H4 (cell line): Measurements from ENCODE around the gene CEP55.

DNA sequence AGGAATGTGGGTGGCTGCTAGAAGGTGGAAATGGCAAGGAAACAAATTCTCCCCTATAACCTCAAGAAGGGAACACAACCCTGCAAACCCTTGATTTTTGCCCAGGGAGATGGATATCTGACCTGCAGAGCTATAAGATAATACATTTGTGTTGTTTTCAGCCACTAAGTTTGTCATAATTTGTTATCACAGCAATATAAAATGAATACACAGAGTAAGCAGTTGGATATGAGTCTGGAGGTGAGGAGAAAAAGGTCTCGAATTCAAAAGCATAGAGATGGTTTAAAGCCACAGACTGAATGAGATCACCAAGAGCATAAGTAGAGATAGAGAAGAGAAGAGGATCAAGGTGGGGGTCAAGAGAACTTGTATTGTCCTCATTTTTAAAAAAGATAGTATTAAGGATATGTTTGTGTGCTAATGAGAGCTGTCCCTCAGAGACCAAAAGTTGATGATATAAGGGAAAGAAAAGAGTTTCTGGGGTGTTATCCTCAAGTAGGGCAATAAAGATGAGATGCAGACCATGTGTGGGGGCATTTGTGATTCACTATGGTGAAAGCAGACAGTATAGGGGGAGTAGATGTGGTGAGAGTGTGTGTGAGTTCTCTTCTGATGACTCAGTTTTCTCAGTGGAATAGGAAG lies 25.9 kb upstream of the PCGF5 start:
- RAMPAGE, long total RNA: no peak

- RAMPAGE, long total RNA: no peak
Observed at GRCh38 chr10:91223664-91223998, 3.2 kb downstream of the PCGF5 start.

DNA sequence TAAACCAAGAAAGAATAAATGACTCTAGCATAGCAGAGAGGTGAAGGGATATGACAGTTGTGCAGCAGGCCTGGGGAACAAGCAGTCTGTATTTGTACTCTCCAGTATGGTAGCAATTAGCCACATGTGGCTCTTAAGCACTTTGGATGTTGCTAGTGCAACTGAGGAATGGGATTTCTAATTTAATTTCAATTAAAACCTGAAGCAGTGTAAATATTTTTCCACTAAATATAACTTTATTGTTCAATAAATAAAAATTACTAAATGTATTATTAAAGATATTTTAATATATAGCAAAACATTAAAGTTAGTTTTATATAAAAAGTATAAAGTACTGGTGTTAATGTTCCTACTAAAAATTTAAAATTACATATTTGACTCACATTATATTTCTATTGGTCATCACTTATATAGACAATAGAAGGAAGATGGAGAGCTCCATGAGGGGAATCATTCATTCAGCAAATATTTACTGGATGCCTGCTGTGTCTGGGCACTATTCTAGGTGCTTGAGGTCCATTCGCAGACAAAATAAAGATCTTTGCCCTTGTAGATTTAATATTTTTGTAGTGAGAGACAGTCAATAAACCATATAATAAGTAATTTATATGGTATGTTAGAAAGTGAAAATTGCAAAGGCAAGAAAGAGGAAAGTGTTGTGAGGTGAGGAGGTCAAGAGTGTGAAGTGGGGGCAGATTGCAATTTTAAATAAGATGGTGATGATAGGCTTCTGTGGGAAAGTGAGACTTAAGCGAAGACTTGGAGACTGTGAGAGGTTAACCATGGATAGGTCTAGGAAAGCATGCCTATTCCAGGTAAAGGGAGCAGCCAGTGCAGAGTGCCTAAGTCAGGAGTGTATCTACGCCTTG lies 23.3 kb downstream of the PCGF5 start:
- RAMPAGE, long total RNA: no peak

DNA sequence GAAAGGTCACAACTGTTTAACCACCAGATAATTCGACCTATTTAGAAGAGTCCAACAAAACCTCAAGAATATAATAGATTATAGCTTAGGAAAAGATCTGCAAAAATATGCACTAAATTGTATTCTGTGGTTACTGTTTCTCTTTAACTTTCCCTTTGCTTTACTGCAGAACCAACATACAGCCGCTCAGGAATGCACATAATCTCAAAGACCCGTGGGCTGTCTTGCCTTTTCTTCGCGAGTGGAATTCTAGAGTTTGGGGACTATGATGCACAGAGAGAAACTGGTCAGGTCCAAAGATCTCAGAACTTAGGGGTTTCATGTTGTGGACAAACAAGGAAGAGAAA lies 75.0 kb downstream of the PCGF5 start:
- RAMPAGE, long total RNA: no peak

- RAMPAGE, long total RNA: no peak
Observed at GRCh38 chr10:91408995-91409895, 899 bp upstream of the HECTD2 start.

GRCh38 chr10:91557262-91557663 lies 75.6 kb downstream of the PPP1R3C start:
- RAMPAGE, long total RNA: no peak

- RAMPAGE, long total RNA: no peak
Observed at GRCh38 chr10:91607404-91608330, 25.2 kb downstream of the PPP1R3C start.

DNA sequence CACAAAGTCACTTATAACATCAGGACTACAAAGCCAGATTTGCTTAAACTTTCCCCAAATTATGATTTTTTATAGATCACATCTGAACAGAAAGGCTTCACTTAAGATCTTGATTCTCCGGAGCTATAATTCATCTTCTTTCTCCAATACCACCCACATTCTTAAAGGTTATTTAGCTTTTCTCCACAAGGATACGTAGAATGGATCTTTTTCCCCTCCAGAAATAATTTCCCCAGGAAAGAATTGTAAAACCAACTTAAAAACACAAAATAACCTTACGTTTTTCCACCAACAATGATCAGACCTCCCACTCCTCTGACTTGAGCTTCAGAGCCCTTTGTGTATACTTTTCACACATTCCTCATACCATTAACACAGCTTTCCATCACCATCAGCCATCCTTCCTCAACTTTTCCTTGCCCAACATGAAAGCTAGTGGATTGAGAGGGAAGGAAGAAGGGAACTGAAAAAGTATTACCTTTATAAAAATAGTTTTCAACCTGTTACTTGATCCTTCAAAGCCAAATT lies 3.6 kb downstream of the PPP1R3C start:
- RAMPAGE, long total RNA: no peak

GRCh38 chr10:91631101-91631614 lies 1.7 kb downstream of the PPP1R3C start:
- RAMPAGE, long total RNA: no peak

- RAMPAGE, long total RNA: no peak
Observed at GRCh38 chr10:91907695-91908249, 1.5 kb downstream of the FGFBP3 start.

DNA sequence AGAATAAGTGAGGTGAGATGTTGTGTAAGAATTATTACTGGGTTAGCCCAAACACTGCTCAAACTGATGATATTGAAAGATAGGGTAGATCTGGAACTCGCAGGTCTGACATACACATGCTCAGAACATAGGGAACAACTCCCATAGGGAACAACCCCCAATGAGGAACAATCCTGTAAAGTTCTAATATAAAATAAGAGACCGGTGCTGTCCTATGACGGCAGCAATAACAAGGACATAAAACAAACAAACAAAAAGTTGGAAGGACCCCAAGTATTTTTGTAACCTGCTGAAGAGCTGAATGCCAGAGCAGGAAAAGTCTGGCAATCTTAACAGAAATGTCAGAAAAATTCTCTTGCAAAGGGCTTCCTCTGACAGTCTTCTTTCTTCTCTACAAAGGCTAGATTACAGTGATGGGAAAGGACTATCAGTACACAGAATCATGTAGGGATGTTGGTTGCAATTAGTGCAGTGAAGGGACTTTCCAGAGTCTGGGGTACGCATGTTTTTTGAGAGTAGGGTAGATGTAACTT lies 35.6 kb downstream of the IDE start:
- RAMPAGE, long total RNA: no peak

DNA sequence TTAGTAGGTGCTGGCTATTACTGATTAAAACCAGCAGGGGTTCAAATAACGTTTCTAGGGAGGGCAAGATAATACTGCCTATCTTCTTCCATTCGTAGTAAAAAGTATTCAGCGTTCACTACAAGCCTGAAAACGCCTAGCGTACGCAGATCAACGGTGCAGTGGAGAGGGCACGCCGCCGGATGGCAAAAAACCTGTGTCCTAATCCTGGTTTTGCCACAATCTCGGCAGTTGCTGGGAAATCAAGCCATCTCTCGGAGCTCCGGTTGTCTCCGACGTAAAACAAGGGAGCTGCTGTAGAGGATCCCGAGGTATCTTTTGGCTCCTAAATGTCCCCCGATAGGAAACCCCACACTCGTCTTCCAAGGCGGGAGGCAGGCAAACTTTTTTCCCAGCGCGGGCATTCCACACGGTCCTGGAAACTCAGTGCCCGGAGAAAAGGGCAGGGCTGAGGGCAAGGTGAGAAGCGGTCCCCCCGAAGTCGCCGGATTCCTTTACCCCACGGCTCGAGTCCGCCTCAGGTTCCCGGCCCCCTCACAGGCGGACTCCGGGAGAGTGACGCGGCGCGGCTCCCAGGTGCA lies 779 bp downstream of the IDE start:
- RAMPAGE, long total RNA: no peak

GRCh38 chr10:92648747-92649235 lies 41.0 kb upstream of the HHEX start:
- RAMPAGE, long total RNA: no peak

DNA sequence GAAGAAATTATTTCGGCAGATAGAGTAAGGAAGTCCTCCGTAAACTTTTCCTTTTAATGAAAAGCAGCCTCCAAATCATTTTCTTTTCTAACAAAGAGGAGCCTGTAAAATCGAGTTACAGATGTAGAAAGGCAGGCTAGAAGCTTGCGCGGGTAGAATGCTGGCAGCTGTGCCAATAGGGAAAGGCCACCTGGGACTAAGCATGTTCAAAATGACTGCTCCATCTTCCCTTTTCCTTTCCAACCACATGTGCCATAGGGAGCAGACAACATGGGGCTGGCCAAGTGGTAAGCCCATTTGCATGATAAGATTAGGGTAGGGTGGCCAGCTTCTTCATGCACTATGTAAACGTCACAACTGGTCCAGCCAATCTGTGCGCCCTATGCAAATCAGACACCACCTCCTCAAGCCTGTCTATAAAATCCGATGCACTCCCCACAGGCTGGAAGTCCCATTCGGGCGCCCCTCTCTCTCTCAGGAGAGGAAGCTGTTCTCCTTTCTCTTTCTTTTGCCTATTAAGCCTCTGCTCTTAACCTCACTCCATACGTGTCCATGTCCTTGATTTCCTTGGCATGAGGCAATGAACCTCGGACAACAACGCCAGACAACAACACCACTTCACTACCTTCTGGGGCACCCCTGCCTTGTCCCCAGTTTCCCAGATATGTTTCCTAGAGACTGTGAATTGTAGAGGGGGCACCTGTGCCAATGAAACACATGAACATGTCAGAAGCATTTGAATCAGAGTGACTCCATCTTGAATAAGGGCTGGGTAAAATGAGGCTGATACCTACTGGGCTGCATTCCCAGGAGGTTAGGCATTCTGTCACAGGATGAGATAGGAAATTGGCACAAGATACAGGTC lies 19.2 kb upstream of the EXOC6 start:
- RAMPAGE, long total RNA: no peak

DNA sequence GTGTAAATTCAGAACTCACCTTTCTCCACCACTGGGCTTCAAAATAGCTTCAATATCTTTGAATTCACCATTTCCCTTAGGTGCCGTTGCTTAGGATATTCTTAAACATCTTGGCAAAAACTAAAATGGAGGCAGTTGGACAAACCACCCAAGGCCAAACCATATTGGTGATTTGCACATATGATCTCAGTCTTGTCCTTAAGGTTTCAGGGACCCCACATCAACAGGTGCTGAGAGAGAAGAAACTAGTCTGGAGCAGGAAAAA lies 184.7 kb downstream of the CYP26A1 start:
- RAMPAGE, long total RNA: no peak

DNA sequence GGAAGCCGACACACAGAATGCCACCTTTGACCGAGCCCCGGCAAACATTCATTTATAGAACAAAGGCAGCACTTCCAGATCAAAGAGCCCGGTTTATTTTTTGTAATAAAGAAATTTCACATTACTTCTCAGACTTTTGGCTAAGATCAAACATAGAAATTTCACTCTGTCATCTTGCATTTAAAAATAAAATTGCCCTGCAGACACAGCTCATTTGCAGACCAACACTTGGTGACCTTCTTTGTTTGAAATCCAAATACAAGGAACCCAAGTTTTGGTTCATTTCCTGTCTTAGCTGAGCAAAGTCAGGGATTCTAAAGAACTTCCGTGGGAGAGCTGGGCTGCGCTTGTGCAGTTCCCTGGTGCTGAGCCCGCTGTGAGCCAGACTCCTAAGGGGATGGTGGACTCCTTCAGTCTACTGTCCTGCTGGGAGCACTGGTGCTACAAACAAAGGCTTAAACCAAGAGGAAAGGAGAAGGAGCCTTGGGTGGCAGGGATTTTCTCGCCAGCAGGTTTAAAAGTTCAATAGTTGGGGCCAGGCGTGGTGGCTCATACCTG lies 60.1 kb downstream of the MYOF start:
- RAMPAGE, long total RNA: no peak

- RAMPAGE, long total RNA: no peak
Observed at GRCh38 chr10:93437269-93438190, 44.6 kb downstream of the MYOF start.

GRCh38 chr10:93495842-93497102 lies at the start of gene CEP55:
Gene CEP55, plus strand, starts transcription at chr10:93496612.
- RAMPAGE, long total RNA: start-site peak on the plus strand at chr10:93496635-93496661, 228 reads

DNA sequence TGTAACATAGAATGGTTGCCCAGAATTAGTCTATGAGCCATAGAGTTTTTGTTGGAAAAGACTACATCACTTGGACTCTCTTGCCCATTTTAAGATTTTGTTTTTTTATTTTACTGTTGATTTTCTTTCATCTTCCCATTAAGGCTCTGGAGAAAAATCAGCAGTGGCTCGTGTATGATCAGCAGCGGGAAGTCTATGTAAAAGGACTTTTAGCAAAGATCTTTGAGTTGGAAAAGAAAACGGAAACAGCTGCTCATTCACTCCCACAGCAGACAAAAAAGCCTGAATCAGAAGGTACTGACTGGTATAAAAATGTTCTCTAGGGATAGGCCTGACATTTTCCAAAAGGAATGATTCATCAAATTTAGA lies 18.8 kb downstream of the CEP55 start:
- RAMPAGE, long total RNA: no peak

DNA sequence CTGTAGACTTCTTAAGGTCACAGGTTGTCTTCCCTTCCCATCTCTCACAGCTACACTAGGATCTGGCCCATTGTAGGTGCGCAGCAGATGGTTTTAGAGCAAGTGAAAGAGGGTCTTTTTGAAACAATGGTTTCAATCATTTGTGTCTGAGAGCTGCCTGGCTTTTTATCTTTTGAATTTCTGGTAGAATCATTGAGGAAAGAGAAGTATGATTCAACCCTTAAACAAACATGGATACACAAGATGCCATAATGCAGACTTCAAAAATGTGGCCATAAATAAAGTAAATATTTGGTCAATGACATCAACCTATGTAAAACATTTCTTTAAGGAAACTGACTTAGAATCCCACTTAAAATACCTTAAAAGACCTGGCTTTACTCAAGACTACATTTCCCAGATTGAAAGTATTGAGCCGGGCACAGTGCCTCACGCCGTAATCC lies 17.8 kb upstream of the FFAR4 start:
- RAMPAGE, long total RNA: no peak